ENCODE measurements around a stretch of chr3.

GRCh38 chr3:42591680-42592157, 1.1 kb downstream of the SS18L2 start:
- PRO-cap = no peak

- PRO-cap = no peak
Observed at GRCh38 chr3:42630350-42630977, 23.0 kb upstream of the ZBTB47 start.

GRCh38 chr3:42632418-42632942, 21.0 kb upstream of the ZBTB47 start:
- PRO-cap = no peak

GRCh38 chr3:42652329-42653041, 1.0 kb upstream of the ZBTB47 start:
- PRO-cap = unidirectional peak, plus-strand start at chr3:42652900

DNA sequence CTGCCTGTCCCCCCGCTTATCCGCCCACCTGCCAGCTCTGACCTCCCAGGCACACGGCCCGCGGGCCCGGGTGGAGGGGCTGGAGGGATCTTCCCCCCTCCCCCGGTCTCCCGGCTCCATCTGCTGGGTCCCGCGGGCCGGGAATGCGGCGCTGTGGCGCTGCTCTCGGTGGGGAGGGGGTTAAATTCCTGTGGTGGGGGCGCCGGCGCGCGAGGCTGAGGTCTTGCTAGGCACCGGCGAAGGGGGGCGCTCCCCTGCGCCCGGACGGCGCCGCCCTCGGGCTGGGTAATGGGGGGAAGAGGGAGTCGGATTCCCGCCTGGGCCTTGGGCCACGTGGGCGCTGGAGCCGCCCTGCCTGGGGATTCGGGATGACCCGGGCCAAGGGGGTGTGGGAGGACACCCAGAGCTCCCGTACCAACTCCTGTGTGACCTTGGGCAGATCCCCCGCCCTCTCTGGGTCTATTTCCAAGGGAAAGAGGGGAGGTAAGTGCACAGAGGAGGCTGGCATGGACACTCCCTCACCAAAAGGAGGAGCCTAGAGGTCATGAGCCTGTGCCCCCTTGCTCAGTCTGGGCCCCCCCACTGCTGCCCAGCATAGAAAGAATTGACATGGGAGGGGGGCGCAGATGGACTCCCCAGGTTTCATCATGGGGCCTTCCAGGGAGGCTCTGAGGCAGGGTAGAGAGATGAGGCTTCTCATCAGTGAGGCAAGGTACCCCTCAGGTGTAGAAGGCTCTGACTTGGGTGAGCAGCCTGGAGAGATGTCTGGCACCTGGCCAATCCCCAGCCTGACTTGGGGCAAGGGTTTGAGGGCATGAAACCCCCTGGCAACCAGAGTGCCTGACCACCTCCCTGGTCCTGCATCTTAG, 1.4 kb downstream of the ZBTB47 start:
- PRO-cap = bidirectional peak, plus-strand start at position 308 of the sequence, minus-strand start at position 145 of the sequence

DNA sequence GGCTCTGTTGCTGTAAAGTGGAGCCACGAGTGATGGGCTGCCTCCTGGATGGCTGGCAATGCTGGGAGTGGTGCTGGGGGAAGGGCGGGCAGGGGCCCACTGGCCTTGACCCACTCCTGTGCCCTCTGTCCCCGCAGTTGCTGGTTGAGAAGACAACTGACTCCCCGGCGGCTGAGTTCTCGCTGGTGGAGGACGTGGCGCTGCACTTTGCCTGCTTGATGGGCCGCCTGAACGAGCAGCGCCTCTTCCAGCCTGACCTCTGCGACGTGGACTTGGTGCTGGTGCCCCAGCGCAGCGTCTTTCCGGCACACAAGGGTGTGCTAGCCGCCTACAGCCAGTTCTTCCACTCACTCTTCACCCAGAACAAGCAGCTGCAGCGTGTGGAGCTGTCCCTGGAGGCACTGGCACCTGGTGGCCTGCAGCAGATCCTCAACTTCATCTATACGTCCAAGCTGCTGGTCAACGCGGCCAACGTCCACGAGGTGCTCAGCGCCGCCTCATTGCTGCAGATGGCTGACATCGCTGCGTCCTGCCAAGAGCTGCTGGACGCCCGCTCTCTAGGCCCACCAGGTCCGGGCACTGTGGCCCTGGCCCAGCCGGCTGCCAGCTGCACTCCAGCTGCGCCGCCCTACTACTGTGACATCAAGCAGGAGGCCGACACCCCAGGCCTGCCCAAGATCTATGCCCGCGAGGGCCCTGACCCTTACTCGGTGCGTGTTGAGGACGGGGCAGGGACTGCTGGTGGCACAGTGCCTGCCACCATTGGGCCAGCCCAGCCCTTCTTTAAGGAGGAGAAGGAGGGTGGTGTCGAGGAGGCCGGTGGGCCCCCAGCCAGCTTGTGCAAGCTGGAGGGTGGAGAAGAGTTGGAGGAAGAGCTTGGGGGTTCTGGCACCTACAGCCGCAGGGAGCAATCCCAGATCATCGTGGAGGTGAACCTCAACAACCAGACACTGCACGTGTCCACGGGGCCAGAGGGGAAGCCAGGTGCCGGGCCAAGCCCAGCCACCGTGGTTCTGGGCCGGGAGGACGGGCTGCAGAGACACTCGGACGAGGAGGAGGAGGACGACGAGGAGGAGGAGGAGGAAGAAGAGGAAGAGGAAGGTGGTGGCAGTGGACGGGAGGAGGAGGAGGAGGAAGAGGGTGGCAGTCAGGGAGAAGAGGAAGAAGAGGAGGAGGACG, 5.0 kb downstream of the ZBTB47 start:
- PRO-cap = no peak

- PRO-cap = no peak
Observed at GRCh38 chr3:42683934-42684670, 1.2 kb upstream of the KLHL40 start.

DNA sequence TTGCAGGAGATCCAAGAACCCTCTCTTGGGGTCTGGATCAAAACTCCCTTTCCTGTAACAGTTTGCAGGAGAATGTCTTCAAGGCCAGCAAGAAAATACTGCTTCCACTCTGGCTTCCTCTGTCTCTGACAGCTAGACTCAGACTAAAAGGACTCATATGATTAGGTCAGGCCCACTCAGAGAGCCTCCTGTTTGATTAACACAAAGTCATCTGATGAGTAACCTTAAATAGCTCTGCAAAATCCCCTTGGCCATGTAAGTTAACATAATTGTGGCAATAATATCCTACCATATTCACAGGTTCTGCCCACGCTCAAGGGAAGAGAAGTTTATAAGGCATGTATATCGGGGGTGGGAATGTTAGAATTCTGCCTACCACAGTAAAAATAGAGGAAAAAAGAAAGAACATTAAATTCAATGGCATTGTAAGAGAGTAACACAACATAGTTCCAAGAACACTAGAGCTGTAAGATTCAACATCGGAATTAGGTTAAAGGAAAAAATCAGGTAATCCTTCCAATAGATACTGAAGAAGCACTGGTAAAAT, 20.6 kb upstream of the HHATL start:
- PRO-cap = no peak

DNA sequence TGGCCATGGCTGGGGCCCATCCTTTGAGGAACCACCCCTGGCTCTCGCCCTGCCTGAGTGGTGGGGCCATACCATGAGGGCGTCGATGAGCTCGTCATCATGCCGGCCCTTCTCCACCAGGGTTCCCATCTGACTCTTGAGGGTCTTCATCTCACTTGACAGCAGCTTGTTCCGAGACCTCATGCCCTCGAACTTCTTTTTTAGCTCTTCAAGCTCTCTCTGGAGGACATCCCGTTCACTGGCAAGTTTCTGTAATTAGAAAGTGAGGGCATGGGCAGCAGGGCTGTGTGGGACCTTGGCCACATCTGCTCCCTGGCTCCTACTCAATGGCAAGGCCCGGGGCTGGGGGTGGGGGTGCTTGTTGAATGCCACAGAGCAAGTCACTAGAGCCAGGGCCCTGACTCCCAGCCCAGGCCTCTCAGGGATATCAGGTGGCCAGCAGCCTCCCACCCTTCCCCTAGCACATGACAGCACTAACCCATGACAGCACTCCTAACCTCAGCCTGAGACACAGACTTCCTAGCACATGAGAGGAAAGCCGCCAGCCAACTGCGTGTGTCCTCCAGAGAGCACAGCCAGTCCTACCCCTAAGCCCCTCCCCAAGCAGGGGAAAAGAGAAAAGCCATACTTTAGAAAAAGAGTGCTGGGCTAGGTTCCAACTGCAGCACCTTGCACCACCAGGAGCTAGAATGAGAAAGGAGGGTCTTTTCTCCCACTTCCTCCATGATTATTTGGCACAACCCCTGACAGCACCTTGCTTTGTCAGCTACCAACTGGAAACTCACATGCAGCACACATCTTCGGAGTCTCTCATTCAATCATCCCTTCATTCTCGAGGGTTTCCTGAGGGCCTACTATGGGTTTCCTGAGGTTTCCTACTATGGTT, 33.2 kb downstream of the CCDC13 start:
- PRO-cap = no peak

DNA sequence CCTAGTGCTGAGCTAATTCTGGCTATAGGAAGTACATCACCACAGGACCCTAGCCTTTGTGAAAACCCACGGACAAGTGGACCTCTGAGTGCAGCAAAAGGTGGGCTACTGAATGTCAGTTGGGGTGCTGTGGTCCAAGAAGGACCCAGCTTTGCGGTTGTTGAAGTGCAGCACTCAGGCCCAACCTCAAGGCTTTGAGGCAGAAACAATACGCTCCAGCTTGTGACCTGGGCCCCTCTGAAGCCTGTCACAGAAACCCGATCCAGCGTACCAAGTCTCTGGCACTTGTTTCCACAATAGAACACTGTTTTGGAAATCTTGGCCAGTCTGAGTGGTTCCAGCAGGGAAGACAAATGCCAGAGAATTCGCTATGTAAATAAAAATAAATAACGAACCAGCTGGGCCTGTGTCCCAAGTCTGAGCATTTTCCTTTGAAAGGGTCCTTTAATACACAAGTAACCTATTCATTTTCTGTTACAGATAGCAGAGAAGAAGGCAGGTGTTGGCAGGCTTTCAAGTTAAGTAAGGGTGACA, 26.6 kb downstream of the CCDC13 start:
- PRO-cap = no peak

DNA sequence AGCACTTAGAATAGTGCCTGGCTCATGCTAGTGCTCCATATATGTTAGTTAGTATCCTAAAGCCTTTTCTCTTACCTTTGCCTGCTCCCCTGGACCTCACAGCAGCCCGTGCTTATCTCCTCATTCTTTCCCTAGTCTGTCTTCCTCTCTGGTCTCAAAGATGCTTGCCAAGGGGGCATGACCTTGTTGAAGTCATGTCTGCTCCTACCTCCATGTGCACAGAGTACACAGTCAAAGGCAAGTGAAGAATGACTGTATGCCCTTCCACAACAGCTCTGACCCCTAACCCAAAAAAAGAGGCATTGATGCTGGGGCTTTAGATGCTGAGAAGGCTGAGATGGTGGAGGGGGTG, 740 bp upstream of the CYP8B1 start:
- PRO-cap = no peak

DNA sequence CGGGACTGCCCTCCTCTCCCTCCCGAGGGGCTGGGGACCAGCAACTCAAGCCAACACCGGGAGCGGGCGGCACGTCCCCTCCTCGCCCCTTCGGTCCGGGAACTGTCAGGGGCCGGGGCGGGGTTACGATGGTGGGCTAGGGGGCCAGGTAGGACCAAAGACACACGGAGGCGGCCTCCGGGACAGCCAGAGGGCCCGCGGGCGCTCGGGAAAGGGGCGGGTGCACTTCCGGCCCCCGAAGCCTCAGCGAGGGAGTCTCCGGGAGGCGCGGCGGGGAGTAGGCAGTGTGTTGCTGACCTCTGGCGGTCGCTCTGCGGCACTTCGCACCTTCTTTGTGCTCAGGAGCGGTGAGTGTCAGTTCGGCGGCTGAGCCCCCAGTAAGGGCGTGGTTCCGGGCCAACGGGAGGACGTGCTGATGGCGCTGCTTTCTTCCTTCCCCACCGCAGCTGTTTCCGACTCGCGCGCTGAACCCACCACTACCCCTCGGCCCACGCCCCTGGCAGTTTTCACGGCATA, 5.2 kb upstream of the CYP8B1 start:
- PRO-cap = bidirectional peak, plus-strand start at position 357 of the sequence, minus-strand start at position 216 of the sequence

- PRO-cap = no peak
Observed at GRCh38 chr3:43024116-43025106, 45.3 kb downstream of the GASK1A start.

DNA sequence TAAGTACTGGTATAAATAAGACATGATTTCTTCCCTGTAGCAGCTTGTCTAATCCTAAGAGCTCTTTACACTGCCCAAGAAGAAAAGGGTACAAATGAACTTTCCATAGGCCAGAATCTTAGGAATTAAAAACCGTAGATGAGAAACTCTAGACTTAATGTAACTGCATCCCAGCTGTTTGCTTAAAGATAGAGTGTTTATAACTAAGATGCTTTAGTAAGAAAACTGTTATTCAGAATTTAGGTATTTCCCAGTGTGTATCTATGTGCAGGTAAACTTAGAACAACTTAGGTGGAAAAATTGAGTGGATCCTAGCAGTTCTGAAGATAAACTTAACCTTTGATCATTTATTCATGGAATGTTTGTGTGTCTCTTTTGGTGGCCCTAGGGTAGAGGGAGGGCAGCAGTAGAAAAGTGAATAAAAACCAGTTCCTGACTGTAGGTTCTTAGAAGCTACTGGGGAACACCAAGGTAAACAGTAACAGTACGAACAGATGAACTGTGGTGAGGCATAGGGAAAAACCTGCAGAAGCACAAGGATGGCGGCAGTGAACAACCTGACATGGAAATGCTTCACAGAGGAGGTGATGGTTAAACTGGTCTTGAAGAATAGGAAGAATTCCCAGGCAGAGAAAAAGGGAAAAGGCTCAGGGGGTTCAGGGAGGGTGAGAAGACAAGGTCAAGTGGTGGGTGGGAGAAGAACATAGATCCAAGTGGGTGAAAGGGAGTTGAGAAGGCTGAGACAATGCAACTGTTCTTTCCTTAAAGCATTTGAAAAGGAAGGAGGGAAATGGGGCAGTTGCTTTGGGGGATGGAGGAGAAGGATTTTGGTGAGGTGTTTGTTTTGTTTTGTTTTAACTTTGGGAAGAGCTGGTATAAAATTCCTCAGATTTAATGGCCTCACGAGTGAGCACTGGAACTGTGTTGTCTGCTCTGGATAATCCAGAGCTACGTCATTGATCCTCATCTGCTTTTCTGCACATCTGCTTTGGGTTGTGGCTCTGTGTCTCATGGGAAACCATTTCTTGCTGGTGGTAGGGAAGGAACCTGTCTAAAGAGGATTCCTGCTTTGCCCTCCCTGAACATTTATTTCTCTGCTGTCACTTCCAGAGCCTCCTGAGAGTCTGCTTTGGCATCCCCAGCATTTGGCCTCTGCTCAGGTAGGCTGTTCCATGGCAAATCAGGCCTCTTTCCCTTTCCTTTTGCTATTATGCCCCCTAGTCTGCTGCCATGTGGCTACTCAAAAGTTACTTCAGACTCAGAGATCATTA, 2.7 kb downstream of the SNRK start:
- PRO-cap = no peak

DNA sequence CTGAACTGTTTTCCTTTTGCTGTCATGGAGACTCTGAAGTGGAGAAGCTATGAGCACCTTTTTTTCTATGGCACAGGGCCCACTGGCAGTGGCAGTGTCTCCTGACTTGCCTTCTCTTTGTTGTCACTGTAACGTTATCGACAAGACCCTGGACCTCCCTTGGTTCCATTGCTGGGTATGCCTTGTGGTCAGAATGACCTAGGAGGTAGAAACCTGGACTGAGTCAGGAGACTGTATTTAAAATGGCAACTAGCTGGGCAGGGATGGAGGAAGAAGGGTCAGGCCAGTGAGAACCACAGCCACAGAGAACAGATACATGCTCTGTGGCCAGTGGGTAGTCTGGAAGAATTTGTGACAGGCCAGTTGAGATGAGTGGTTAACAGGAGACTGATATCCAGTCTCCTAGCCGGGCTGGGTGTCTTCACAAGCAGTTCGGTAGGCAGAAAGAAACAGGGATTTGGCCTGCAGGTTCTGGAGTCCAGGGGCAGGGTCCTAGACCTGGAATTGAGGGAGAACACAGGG, 58.9 kb downstream of the SNRK start:
- PRO-cap = no peak

- PRO-cap = no peak
Observed at GRCh38 chr3:43423363-43423604, 136.9 kb downstream of the SNRK start.

DNA sequence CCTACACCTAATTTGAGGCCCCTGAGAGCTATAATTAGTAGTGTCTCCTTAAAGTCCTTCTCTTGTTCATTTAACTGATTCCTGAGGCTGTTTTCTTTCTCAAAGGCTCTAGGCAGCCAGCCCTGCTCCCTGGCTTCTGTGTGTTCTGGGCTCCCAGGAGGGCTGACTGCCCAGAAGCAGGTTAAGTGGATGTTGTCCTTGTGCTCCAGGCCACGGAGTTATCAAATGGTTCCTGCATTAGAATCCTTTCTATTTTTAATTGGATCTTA, 140.0 kb downstream of the SNRK start:
- PRO-cap = no peak

DNA sequence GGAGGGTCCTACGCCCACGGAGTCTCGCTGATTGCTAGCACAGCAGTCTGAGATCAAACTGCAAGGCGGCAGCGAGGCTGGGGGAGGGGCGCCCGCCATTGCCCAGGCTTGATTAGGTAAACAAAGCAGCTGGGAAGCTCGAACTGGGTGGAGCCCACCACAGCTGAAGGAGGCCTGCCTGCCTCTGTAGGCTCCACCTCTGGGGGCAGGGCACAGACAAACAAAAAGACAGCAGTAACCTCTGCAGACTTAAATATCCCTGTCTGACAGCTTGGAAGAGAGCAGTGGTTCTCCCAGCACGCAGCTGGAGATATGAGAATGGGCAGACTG, 55.7 kb downstream of the ANO10 start:
- PRO-cap = no peak

DNA sequence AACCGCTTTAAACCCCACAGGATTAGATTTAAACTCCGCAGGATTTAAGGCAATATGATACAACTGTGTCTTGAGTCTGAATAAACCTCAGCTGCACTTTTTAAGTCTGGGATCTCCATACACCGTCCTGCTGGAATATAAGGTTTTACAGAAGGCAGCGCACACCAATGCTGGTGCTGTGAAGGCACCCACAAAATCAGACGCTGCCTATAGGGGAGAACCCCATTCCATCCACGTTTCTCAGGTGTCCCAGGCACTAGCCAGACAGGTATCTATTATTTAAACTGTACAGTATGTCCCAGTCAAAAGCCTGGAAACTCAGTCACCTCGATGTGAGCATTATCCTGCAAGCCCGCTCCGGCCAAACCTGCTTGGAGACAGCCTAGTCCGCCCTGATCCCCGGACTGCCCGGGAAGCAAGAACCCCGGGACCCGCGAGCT, 750 bp downstream of the ANO10 start:
- PRO-cap = no peak

DNA sequence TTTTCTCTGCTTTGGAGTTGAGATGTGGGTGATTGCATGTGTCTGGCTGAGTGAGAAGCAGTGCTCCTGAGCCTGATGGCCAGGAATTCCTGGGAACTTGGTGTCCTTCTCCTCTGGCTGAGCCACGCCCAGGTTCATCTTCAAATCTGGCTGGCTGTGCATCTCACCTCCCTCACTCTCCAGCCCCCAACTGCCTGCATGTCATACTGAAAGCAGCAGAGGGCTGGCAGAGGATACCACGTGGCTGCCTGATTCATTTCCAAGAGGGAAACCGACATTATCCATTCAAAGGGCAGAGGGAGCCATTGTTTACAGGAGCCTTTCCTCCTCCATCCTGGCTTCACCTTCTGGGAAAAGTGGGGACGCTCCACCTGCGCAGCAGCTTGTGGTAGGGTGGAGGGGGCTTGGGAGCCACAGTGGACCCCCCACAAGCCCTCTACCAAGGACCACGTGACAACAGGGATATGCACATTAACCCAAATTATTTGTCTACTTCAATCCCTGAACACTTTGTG, 57.5 kb downstream of the ABHD5 start:
- PRO-cap = no peak